Measurements from ENCODE around the gene ZNF750.

GRCh38 chr17:82544187-82544975, 24.8 kb downstream of the FOXK2 start:
- RRBS: no CpG with 5 or more reads among the region's 16 CpGs

DNA sequence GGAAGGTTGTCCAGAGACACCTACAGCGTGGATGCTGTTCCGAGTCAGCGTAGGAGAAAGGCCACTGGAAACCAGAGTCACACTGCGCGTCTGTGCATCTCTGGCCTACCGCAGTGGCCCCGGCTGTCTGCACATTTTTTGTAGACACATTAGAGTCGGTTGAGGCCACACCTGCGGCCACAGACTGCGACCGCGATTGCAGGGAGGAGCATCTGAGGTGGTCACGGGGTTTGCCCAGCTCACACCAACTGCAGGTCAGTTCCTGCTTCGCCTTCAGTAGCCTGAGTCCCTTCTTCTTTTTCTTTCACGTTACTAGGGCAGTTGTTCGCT, 52.3 kb downstream of the WDR45B start:
- RRBS: no CpG with 5 or more reads among the region's 16 CpGs

DNA sequence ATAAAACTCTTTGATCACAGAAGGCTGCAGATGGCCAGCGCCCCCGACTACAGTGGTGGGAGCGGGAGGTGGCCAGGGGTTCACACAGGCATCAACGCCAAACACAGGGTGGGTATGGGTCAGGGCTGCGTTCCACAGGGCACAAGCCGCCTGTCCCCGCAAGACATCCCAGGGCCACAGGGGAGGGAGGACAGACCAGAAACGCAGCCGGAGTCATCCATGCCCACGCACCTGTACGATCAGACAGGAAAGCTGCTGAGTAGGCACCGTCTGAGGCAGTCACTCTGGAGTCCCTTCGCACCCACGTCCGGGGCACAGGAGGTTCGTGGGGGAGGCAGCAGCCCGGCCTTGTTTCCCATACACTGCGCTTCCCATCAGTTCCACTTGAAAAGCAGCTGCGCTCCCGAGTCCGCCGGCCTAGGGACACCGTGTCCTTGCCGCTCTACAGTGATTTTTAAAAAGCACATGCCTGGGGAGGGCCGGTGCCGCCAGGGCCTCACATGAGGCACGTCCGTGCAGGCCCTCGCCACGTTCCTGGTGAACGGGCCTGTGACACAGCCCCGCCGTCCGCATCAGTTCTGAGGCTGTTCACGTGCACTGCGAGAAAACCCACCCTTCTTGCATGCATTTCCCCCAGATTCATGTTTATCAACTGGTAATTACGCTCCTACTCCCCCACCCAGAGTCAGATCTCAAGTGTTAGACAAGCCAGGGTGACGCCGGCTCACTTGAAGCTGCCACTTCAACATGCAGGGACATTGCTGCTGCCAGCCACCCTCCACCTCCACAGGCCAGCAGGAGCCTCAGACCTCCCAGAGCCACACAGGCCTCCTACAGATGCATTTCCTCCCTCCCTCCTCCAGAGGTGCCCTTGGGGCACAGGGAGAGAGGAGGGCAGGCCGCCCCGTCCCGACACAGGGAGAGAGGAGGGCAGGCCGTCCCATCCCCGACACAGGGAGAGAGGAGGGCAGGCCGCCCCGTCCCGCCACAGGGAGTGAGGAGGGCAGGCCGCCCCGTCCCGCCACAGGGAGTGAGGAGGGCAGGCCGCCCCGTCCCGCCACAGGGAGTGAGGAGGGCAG, 34.7 kb downstream of the WDR45B start:
- RRBS: 86% methylated on average over 12 of the region's 53 CpGs

GRCh38 chr17:82687296-82687976, 11.1 kb downstream of the RAB40B start:
- RRBS: no CpG with 5 or more reads among the region's 12 CpGs

GRCh38 chr17:82754436-82755447, 2.9 kb downstream of the TBCD start:
- RRBS: no CpG with 5 or more reads among the region's 14 CpGs

DNA sequence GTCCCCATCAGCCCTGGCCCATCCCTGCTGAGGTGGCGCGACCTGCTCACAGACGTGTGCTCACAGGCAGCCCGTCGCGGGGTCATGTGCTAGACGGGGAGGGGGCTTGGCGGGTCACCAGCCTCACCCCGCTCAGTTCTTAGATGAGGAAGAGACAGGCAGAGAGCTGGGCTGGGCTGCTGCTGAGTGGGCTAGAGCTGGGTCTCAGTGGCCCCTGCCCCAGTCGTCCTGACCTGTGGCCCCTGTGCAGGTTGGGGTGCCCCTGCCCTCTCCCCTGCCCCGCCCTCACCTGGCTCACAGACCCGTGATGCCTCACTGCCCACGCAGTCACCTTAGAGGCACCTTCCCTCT, 37.4 kb downstream of the TBCD start:
- RRBS: no CpG with 5 or more reads among the region's 13 CpGs

GRCh38 chr17:82838289-82839016, 1.4 kb downstream of the ZNF750 start:
- RRBS: no CpG with 5 or more reads among the region's 18 CpGs

DNA sequence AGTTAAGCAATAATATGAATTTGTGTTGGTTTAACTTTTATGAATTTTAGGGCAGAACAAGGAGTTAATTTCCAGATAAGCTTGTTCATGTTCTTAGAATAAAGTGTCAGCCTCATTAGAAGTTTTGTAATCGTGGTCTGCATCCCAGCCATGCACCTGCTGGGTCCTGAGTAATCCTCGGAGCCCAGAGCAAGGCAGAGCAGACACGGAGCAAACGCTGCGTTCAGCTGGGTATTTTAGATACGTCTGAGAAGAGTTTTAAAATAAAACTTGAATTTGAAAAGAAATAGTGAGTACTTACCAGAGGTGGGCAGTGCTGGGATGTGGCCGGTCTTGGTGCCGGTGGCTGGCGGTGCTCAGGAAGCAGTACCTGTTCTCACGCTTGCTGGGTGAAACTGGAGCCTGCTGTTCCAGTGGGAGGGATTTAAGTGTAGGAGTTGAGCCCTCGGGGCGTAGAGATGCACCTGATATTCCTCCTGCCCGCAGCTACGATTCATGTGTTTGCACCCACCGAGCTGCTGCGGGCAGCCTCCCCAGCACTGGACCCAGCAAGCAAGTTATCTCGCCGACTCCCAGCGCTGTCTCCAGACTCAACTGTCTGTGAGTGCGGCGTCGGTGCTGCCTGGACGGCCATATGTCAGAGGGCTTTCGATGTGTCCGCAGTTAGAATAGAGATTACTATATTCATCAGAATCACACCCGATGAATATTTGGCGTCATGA, at the start of gene ZNF750:
Gene ZNF750, minus strand, starts transcription at position 397 of the 722 bp plus-strand sequence.
- RRBS: no CpG with 5 or more reads among the region's 27 CpGs

DNA sequence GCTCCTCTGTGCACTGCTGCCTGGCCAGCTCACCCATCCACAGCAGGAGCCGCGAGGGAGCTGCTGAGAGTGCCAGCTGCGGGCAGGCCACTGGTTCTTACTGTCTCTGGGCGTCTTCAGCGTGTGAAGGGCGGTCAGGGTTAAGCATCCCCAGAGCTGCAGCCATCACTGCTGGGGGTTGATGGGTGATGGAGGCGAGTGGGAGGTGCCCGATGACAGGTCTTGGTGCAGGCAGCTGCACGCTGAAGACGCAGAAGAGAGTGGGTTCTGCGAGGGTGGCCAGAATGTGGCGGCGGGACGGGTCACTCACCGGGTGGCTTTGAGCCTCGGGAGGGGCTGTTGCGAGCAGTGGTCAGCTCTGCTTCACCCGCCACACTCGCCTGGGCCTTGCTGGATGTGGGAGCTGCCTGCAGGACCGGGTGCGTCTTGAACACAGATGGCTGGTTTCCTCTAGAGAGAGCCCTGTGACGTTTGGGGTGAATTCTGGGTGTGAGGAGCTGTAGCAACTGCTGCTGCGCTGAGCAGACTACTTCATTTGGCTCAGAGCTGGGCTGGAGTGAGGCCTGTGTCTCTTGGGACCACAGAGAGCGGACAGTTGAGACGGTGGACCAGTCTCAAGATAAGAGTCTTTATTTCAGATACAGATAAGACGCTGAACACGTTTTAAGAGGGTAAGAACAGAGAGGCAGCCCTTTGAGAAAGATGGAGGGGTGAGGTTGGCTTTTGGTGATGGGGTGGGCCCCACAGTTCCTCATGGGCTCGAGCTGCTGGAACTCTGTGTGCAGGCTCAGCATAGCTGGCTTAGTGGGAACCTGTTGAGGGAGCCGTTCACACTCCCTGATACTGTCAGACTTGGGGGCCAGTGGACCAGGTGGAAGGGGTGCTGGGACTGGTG, 44.7 kb upstream of the ZNF750 start:
- RRBS: 77% methylated on average over 4 of the region's 29 CpGs

DNA sequence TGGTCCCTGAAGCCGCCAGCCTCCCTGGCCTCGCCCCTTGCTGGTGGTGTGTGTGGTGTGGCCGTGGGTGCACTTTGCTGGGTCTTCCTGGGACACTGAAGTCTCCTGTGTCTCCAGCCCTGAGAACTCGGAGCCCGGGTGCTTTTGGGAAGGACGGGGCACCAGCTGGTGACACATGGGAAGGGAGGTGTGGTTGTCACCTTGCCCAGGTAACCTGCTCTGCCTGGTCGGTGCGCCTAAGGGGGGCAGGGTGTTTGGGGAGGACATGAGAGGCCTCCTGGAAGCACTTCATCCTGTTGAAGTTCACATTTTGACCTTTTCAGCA, 49.0 kb upstream of the ZNF750 start:
- RRBS: no CpG with 5 or more reads among the region's 8 CpGs

- RRBS: 88% methylated on average over 6 of the region's 31 CpGs
These were observed 51.3 kb upstream of the ZNF750 start for GRCh38 chr17:82890848-82891703.

GRCh38 chr17:83064496-83065239, 13.1 kb upstream of the B3GNTL1 start:
- RRBS: no CpG with 5 or more reads among the region's 24 CpGs

DNA sequence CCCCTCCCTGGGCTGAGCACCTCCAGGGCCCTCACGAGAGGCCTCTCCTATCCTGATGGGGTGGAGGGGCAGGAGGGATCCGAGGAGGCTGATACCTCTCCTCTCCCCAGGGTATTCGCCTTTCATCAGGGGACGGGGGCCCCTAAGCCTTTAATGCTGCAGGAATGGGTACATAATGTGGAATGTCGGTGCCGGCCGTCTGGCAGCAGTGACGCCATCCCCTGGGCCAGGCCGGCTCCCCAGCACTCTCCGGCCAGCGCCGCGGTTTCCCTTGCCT, 8.0 kb downstream of the METRNL start:
- RRBS: 18% methylated on average over 8 of the region's 13 CpGs

DNA sequence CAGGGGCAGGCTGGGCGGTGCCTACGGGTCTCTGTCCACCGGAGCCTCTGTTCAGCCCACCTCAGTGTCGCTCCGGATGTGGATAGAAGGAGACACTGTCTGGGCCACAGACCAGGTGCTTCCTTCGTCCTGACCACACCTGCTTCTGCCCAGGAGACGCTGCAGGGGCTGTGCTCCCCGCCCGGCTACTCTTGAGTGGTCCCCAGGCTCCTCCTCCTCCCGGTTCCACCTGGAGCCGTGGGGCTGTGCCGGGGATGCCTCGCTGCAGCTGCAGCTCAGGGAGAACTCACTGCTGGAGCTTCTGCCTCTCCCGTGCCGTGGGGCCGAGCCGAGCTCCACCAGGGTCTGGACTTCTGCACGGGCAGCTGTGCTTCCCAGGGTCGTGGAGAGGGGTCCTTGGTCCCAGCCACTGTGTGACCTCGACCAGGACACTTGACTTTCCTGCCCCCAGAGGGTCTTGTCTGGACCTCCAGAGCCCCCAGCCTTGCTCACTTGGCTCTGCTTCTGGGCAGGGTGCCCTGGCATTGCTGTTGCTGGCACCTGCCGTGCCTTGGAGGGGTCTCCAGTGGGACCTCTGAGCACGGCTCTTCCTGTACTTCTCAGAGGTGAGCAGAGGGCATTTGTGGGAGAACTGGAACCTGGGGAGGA, 21.7 kb downstream of the METRNL start:
- RRBS: 26% methylated on average over 7 of the region's 22 CpGs

- RRBS: 88% methylated on average over 4 of the region's 19 CpGs
These were observed 26.0 kb downstream of the METRNL start for GRCh38 chr17:83105312-83105824.

DNA sequence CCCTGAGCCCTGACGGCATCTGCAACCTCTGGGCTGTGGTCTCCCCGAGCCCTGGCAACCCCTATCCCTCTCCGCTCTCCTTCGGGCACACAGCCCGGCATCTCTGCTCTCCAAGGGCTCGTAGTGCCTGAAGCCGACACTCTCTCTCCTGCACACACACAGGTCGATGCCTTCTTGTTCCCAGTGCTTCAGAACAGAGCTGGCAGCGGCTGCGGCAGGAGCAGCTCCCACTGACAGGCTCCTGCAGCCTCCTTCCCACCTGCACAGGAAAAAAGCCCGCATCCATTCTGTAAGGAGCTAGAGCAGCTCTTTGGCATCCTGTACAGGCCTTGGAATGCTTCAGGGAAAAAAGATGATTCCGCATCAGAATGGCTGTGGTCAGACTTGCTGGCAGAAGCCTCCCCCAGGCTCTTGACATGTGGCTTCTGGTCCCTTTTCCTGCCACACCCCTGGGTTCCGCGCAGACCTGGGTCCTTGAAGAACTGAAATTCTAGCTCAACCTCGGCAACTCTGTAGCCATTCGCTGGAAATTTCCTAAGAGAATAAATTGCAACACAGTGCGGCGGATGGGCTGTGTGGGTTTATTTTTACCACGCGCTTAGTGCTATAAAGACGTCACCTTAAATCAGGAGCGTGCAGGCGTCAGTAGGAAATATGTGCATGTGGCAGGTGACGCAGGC, 46.0 kb downstream of the METRNL start:
- RRBS: no CpG with 5 or more reads among the region's 24 CpGs

GRCh38 chr17:83155023-83156086, 75.9 kb downstream of the METRNL start:
- RRBS: 66% methylated on average over 10 of the region's 31 CpGs

- RRBS: no CpG with 5 or more reads among the region's 14 CpGs
These were observed 82.5 kb downstream of the METRNL start for GRCh38 chr17:83161756-83162401.

- RRBS: 91% methylated on average over 9 of the region's 29 CpGs
These were observed 119.5 kb downstream of the METRNL start for GRCh38 chr17:83198675-83199446.